Jejunum (tissue), 1 donor: ENCODE results near the genes OTUD7A, GOLGA8K and AVEN.

GRCh38 chr15:31870327-31871243 is at the start of gene OTUD7A:
Gene OTUD7A, minus strand, starts transcription at chr15:31870673.
- PRO-cap = bidirectional peak, plus-strand start at chr15:31870888, minus-strand start at chr15:31870765

GRCh38 chr15:32403200-32403499 is at the start of gene GOLGA8K:
Gene GOLGA8K, minus strand, starts transcription at chr15:32403292.
- PRO-cap = no peak

DNA sequence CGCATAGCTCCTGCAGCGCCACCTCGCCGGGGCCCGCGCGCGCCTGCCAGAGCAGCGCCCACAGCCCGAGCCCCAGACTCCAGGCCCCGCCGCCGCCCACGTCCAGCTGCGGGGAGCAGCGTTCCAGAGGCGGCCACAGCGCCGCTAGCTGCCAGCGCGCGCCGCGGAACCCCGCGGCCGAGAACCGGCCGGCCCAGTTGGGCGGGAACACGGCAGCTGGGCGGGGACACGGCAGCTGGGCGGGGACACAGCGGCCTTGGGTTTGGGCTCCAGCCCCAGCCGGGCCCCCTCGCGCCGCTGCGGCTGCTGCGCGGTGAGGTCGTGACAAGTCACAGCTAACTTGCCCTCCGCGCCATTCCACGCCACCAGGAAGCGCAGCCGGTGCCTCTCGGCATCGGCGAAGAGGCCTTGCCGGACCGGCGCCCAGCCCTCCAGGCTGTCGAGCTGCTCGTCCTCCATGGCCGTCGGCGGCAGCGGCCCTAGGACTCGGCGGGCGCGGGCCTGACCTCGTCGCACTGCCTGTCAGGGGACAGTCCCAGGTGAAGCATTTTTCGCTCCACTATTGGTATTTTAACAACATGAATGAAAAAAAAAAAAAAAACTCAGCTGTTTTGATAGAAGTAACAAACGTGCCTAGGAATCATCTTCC is 78.7 kb upstream of the ARHGAP11A start:
- PRO-cap = no peak

GRCh38 chr15:32615969-32616384 is 673 bp downstream of the ARHGAP11A start:
- PRO-cap = no peak

GRCh38 chr15:32889315-32890002 is 171.7 kb downstream of the GREM1 start:
- PRO-cap = no peak

- PRO-cap = no peak
Measured at GRCh38 chr15:33104440-33104796, 90.1 kb downstream of the FMN1 start.

DNA sequence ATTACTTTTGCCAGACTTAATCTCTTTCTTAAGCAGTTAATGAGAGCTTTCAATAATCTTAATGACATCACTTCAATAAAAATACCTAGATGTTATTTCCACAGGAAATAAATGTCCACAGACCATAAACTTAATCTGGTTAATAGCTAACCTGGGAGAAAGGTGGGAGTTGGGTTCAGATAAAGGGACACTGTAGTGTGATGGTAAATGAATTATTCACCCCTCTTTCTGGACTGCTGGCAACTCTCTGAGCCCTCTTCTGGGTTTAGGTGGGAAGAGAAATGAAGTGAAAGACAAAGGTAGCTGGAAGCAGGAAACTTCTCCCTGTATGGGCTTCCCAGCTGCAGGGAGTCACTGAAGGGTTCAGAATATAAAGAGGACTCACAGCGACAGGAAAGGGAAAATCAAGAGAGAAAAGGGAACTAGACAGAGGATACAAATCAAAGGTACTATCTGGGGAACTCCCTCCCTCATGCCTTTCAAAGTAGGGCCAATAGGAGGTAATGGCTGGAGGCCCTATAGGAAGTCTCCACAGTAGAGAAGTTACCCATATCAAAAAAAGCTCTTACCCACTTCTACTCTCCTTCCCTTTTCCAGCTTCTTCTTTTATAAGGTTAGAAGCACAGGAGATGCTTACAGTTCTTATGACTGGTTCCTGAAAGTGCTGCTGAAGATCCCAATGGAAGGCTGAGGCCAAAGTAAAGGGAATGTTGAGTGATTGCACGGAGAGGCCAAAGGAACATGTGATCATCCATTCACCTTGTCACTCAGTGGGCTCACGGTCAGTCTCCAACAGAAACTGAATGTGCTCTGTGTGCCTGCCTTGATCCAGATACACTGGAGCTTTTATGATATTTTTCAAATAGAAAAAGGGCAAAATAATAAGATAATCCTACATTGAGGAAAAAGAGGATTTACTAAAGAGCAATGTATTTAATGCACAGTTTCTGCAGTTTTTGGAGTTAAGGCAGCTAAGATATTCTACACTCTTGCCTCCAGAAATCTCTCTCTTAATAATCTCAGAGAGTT is 43.5 kb downstream of the FMN1 start:
- PRO-cap = no peak

- PRO-cap = no peak
Measured at GRCh38 chr15:33994061-33994495, 25.8 kb downstream of the CHRM5 start.

DNA sequence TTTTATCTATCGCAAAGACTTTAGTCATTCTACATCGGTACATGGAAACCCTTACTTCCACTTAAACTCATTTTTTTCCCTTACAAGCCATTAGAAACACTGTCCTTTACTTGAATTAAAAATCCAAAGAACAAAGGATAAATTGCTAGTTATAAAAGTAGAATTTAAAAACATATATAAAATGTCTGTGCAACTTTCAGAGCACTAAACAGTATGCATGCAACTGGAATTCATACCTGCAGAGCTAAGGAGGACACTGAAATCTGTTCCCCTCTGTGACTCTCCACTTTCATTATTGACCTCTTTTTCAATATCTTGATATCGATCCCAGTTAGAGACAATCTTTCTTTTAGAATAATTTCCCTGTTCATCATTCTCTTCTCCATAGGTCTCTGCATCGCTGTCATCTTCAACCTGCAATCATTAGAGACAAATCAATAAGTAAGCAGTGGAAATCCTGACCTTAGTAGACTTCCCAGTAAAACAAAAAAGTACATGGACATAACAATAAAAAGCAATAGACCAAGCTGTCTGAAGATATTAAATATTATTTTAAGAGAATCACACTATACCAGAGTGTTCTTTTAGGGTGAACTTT is 34.6 kb downstream of the CHRM5 start:
- PRO-cap = no peak

- PRO-cap = bidirectional peak, plus-strand start at chr15:34038739, minus-strand start at chr15:34038588
Measured at GRCh38 chr15:34038218-34038888, 651 bp downstream of the AVEN start.

- PRO-cap = bidirectional peak, plus-strand start at chr15:34038949, minus-strand start at chr15:34039127
Measured at GRCh38 chr15:34038889-34039491, at the start of gene AVEN. Gene AVEN, minus strand, starts transcription at chr15:34039204.

GRCh38 chr15:34100996-34101232 is 748 bp downstream of the EMC7 start:
- PRO-cap = no peak

GRCh38 chr15:34341421-34341848 is 1.5 kb downstream of the NOP10 start:
- PRO-cap = no peak

DNA sequence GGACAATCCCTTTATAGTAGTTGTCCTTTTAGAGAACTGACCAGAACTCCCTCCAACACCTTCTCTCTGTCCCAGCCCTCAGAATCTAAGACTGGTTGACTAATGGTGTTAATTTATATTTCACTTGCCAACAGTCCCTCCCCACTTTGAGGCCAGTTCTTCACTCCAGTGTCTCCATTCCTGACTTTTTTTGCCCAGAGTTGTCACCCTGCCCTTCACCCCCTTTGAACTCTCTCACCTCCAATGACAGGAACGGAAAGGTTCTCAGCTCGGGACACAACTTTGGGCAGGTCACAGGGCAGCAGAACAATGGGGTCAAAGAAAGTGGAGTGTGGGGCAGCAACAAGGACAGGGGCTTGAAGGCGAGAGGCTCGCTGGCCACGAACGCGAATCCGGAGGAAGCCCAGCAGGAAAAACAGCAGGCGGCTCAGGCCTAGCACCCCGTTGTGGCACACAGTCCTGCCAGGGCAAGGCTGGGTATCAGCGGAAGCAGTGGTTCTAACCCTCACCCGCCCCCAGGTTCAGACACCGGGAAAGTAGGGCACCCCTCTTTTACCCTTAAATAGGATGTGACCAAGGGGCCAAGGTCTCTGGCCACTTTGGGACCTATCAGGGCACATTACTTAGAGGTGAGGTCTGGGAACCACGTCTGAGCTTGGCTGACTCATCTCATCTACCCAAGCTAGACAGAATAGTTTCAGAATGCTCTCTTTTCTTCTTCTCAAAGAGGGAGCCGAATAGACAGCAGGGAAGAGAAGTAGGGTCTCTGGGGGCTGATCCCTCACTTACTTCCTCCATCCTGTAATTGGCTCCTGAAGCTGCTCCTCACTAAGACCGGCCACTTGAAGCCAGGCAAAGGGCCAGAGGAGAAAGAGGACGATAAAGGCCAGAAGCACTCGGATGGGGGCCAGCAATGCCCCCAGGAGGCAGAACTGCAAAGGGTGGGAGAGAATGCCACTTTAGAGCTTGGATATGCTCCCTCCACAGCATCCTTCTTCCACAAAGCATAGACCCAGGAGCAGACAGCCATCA is 1.9 kb downstream of the LPCAT4 start:
- PRO-cap = no peak

- PRO-cap = unidirectional peak, minus-strand start at chr15:34490741
Measured at GRCh38 chr15:34490272-34490831, 52.7 kb upstream of the GOLGA8A start.

DNA sequence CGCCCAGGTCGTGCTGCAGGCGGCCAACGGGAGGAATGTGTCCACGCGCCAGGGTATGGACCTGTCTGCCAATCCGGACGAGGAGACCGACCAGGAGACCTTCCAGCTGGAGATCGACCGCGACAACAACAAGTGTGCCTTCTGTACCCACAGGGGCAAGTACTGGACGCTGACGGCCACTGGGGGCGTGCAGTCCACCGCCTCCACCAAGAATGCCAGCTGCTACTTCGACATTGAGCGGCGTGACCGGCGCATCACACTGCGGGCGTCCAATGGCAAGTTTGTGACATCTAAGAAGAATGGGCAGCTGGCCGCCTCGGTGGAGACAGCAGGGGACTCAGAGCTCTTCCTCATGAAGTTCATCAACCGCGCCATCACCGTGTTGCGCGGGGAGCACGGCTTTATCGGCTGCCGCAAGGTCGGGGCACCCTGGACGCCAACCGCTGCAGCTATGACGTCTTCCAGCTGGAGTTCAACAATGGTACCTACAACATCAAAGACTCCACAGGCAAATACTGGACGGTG is 57.7 kb upstream of the GOLGA8A start:
- PRO-cap = no peak

- PRO-cap = no peak
Measured at GRCh38 chr15:34792905-34793631, 2.3 kb downstream of the ACTC1 start.

- PRO-cap = no peak
Measured at GRCh38 chr15:34987045-34987493, 1.0 kb downstream of the ZNF770 start.

- PRO-cap = no peak
Measured at GRCh38 chr15:36106672-36107225, 472.7 kb upstream of the CDIN1 start.

GRCh38 chr15:36449163-36449636 is 130.2 kb upstream of the CDIN1 start:
- PRO-cap = no peak